Natural killer cell (primary cell): ENCODE results near the genes DDB2, PTPRJ and TRIM49B.

DNA sequence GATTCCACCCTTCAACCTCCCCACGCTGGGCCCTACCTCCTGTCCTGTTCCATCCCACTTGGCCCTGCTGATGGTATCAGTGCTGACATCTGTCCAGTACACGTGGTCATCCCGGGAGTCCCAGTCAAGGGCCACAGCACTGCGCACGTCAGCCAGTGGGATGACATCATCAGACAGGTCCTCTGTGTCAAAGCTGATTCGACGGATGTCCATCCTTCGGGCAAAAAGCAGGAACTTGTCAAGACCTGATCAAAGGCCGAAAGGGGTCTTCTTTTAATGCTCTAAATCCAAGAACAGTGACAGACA, 32.1 kb downstream of the LRP4 start:
- PRO-cap, result no peak

GRCh38 chr11:46903661-46904292, 14.6 kb downstream of the LRP4 start:
- PRO-cap, result no peak

DNA sequence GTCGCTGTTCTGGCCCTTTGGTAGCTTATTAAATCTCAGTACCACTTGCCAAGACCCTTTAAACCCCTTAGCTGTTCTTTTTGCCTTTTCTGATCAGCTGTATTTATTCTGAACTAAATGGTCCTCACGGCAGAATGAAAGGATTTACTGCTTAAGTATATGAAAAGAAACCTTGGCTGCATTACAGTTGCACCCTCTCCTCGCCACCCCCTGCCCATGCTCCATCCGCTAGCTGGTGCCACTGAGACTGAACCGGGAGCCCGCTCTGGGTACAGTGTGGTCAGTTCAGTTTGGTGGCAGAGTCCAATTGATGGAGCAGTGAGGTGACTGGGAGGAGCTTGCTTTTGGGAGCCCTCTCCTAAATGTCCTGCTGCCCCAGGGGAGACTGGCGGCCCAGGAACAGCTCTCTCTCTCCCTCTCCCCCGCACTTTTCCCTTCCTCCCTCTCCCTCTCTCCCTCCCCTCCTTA, 22.0 kb downstream of the ARFGAP2 start:
- PRO-cap, result no peak

GRCh38 chr11:47182974-47183573, 3.2 kb downstream of the PACSIN3 start:
- PRO-cap, result no peak

- PRO-cap, result bidirectional peak, plus-strand start at chr11:47214946, minus-strand start at chr11:47214845; bidirectional peak, plus-strand start at chr11:47215303, minus-strand start at chr11:47215289
Measured at GRCh38 chr11:47214901-47215972, at the start of gene DDB2. DDB2 (plus strand) TSS chr11:47214974.

DNA sequence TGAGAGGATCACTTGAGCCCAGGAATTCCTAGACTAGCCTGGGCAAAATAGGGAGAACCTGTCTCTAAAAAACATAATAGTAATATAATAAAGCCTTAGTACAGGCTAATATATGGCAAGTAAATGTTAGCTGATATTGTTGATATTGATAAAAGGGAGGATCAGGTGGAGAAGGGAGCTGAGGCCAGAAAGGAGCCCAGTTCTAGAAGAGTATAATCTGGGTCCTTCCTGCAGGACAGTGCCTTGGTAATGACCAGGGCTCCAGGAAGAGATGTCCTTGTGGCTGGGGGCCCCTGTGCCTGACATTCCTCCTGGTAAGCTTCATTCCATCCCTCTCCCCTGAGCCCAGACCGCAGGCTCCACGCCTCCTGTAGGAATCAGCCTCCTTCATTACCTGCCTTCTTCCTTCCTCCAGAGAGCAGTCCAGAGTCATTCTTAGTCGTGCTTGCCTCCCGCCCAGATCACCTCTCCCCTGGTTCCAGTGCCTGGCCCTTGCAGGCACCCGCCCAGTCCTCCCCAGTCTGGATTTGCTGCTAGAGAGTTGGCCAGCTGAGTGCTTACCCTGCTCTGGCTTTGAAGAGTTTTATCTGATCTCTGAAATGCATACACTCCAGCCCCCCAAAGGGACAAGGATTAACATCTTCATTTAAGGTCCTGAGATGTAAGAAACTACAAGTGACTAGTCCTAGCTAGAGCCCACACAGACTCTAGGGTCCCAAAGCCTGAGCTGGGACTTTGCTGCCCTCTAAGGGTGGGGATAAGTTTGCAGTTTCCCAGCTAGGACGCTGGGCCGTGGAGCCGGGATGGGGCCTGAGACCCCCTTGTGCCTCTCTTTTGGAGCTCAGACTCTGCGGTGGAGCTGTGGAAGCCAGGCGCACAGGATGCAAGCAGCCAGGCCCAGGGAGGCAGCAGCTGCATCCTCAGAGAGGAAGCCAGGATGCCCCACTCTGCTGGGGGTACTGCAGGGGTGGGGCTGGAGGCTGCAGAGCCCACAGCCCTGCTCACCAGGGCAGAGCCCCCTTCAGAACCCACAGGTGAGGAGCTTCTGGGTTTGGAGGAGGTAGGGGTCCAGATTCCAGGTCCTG, 1.5 kb downstream of the NR1H3 start:
- PRO-cap, result no peak

DNA sequence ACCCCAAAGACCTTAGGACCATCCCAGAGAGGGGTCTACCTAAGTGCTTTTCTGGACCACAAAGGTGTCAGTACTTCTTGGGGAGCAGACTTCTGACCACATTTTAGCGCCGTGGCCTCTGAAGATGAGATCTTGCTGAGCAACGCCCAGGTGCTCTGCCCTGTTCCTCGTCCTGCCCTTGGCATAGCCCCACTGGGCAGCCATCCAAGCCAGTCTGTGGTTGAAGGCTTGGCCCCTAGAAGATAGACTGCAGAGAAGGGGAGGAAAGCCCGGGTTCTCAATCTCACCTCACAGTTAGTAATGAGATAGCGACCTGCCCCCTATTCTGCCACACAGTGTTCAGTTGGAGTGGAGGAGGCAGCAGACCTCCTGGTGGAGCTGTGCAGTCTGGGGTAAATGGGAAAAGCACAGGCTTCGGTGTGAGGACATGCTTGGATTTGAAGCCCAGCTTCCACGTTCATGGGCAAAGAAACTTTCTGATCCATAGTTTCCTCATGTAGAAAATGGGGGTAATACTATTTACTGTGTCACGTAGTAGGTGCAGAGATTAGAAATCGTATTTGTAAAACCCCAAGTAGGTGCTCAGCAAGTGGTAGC, 26.8 kb downstream of the MYBPC3 start:
- PRO-cap, result no peak

DNA sequence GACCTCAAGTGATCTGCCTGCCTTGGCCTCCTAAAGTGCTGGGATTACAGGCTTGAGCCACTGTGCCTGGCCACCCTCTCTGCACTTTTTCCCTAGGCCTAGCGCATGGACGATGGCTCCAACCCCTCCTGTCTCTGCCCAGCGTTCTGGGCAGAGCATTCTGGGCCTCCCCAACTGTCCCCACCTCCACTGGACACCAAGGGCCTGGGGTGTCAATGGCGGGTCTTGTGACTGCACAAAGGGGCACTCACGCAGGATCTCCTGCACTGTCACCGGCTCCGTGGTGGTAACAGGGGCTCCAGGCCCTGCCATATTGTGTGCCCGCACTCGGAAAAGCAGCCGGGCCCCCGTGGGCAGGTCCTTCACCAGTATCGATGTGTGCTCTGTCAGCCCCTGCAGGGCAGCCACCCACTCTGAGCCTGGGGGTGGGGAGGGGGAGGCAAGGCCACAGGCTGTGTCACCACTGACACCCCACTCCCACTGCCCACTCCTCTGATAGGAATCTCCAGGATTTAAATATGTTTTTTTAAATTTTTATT, 17.6 kb downstream of the MYBPC3 start:
- PRO-cap, result no peak

DNA sequence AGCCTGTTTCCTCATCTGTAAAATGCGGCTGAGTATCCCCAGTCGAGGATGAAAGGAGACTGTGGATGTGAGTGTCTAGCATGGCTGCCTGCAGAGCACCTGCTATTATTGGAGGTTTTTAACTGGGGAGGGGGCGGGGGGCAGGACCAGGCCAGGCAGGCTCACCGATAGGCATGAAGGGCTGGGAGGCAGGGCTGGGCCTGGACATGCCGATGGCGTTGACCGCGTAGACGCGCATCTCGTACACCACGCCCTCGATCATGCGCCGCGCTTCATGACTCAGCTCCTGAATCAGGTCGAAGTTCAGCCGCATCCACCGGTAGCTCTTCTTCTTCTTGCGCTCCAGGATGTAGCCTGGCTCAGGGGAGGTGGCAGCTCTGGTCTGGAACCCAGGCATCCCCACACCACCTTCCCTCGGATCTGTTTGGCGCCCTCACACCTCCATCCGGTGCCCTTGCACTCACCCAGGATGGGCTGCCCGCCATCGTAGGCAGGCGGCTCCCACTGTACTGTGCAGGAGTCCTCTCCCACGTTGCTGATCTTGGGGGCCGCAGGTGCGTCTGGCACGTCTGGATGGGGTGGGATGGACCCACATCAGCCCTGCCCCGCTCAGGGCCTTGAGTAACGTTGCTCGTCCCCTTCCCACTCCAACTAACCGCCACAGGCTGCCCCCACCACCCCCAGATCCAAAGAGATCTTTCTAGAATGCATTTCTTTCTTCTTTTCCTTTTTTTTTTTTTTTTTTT, 15.1 kb downstream of the MYBPC3 start:
- PRO-cap, result no peak

DNA sequence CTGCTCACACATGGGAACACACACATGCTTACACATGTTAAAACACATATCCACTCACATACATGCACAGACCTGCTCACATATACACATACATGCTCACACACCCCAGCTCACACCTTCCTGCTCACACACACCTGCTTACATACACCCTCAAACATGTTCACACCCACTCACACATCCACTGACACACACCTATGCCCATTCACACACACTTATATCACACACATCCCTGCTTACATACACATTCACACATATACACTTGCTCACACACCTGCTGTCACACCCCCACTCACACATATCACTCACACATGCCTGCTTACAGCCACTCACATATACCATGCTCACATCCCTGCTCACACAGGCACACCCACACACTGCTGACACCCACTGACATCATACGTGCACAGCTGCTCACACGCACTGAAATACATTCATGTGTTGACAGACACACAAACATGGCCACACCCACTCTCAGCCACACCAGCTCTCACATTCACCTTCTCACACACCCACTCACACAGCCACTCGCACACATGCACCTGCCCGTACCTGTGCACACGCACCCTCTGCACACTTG, 5.6 kb upstream of the MYBPC3 start:
- PRO-cap, result no peak

GRCh38 chr11:47358572-47359108, 6.1 kb upstream of the MYBPC3 start:
- PRO-cap, result no peak

DNA sequence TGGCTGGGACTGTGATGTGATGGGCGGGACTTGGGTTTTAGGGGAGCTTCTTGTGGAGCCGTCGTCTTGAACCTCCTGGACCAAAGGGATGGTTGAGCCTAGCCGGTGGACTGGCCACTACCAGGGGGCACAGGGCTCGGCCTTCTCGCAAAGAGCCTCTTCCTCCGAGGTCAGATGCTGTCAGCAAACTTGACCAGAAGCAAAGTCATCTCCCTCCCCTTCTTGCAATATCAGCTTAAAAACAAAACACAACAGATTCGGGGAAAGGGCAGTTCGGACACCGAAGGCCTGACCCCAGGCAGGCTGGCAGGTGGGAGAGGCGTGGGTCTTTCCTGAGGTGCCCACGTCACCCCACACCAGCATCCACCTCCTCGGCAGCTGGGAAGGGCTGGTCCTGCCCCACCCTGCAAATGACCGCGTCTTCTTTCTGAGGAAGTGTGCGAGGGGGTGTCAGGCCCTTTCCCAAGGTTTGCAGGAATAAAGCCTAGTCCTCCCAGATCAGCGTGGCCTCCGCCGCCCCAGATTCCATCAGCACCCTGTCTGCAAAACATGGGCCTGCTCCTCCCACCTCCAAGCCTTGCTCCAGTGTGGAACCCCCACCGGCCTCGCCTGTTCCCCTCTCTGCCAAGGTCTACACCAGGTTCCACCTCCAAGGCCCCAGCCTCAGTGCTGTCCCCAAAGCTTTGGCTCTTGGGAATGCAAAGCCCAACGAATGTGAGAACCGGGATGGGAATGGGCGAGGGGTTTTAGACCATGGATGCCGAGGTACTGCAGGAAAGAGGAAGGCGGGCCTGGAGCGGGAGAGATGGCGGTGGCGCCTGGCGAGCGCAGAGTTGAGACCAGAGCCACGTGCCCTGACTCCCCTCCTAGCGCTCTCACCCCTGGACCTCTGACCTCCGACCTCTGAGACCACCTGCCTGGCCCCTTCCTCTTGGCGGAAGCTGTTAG, 14.4 kb upstream of the SLC39A13 start:
- PRO-cap, result no peak

DNA sequence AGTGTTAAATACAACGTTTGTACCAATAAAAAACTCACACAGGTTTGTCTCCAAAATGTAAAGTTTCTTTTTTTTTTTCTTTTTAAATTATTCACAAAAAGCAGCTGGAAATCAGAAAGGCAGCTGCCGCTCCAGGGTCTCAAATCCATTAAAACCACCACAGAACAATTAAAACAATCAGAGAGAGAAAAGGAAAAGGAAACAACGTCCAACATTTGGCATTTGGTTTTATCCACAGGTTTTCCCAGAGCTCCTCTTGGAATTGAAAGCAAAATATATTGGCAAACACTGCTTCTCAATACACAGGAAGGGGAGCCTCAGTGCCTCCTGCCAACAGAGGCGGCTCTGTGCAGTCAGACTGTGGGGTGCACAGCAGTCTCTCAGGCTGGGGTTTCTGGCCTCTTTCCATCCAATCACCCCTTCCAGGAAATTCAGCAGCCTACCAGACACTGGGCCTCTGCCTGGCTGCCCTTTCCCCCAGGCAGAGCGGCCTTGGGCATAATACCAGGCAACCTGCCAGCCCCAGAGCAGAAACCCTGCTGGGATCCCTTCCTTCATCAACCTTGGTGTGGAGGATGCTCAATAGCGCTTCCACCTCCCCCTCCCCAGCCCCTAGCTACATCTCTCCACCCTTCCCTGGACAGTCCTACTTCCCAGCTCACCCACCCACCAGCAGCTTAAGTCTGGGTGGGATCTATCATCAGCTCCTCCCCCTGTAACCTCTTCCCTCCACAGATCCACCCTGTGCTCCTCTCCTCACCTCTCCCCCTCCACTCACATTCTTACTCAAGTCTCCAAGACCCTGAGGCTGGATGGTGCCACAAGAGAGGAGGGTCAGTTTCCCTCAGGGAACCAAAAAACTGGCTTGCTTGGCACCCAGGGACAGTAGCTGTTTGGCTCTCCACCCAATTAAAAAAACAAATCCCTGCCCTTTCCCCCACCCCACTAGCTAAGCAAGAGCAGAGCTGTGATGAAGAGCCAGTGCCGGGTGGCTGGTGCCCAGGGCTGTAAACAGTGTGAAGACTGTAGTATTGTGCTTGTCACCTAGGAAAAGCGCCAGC, 17.9 kb upstream of the RAPSN start:
- PRO-cap, result no peak

- PRO-cap, result no peak
Measured at GRCh38 chr11:47468050-47468520, 19.1 kb upstream of the RAPSN start.

GRCh38 chr11:47916404-47916993, 63.9 kb upstream of the PTPRJ start:
- PRO-cap, result no peak

DNA sequence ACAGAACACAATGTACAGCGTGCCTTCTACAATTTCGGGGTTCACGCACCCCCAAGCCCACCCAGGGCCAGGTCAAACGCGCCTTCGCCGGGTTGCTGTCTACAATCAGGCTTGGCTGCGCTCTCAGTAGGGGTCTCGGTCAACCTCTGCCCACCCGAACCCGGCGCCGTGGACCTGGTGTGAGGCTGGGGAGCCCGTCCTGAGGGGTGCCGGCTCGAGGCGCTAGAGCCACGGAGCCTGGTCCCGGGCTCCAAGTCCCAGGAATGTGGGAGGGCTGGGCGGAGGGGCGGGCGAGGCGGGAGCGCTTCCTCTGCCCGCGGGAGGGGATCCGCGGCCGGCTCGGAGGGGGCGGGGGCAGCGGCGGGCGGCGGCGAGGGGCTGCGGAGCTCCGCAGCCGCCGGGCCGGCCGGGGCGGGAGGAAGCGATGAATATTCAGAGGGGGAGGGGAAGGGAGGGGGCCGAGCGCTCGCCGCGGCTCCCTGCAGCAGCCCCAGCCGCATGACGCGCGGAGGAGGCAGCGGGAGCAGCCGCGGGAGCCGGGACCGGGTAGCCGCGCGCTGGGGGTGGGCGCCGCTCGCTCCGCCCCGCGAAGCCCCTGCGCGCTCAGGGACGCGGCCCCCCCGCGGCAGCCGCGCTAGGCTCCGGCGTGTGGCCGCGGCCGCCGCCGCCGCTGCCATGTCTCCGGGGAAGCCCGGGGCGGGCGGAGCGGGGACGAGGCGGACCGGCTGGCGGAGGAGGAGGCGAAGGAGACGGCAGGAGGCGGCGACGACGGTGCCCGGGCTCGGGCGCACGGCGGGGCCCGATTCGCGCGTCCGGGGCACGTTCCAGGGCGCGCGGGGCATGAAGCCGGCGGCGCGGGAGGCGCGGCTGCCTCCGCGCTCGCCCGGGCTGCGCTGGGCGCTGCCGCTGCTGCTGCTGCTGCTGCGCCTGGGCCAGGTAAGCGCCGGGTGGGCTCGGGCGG, at the start of gene PTPRJ:
TSS of gene PTPRJ (plus strand) at position 487 of the 961 bp plus-strand sequence.
- PRO-cap, result bidirectional peak, plus-strand start at position 499 of the sequence, minus-strand start at position 422 of the sequence; bidirectional peak, plus-strand start at position 747 of the sequence, minus-strand start at position 751 of the sequence

GRCh38 chr11:48024385-48025104, 44.2 kb downstream of the PTPRJ start:
- PRO-cap, result no peak

- PRO-cap, result no peak
Measured at GRCh38 chr11:48049729-48050236, 69.4 kb downstream of the PTPRJ start.

DNA sequence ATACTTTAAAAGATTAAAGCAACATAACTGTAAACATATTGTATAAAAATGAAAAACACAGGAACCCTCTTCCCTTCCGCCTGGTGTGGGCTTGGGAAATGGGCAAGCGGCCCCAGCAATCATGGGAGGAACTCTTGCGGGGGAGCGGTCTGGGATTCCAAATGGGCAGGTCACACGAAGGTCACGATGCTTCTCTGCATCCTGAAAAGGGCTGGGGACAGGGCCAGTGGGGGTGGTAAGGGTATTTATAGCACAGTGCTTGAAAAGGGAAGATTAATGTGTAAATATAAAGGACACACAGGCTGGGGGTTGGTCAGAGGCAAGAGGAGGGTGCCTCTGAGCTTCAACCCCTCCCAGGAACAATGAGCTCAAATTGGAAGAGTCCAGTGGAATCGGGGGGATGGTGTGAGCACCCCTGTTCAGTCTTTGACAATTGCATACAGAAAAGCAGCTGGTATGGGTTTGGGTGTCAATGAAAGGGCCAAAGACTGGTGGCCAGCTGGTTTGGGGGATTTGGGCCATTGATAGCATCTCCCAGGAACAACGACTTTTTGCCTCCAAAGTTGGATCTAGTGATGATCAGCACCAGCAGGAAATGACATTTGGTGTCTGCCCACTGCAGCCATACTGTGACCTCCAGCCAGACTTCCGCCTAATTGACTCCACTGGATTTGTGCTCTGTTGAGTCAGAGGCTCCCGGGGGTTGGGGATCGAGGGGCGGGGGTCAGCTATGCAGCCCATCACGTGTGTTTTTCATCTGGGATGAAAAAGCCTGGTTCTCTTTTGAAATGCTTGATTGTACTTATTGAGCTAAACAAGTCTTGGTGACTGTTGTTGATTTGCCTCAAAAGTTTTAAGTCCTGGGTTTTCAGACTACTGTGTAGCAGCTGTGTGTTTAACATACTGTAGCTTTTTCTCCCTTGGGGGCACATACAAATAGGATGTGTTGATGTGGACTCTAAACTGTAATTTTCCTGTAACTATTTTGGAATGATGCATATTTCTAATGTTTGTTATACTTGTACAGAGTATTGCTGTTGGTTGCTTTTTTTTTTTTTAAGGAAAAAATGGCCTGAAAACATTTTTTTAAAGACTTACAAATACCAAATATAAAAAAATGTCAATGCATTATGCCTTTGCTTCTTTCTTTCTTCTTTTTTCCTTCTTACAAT, 46.5 kb upstream of the OR4B1 start:
- PRO-cap, result no peak

- PRO-cap, result no peak
Measured at GRCh38 chr11:49028410-49029059, at the start of gene TRIM49B. TRIM49B (plus strand) TSS chr11:49028823.